ENCODE measurements around a stretch of chr21.

DNA sequence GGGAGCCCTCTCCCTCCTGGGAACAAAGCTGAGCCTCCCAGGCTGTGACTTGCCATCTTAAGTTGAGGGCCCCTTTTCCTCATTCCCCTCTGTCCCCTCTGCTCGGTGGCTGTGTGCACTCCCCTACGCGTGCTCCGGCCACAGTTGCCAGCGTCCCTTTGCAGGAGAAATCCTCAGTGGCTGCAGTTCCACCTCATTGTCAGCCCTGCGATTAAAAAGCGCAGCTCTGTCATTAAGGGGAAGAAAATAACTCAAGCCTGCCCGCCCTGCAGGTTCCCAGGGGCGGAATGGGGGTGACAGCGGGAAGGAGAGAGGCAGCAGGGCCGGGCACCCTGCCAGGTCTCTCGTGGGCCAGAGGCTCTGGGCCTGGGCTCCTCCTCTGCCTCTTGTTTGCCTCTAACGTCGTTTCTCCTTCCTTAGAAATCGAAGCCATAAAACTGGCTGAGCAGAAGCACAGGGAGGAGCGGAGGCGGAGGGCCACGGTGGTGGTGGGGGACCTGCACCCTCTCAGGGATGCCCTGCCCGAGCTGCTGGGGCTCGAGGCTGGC lies 26.9 kb downstream of the SLX9 start:
- PRO-cap, result no peak
CAGE:
- cytosol, long polyA plus RNA, result no peak
- long polyA plus RNA, result no peak
- nucleus, long polyA plus RNA, result no peak

- PRO-cap, result no peak
CAGE:
- cytosol, long polyA plus RNA, result no peak
- long polyA plus RNA, result no peak
- nucleus, long polyA plus RNA, result no peak
Measured at GRCh38 chr21:45033082-45033847, 41.1 kb upstream of the ADARB1 start.

DNA sequence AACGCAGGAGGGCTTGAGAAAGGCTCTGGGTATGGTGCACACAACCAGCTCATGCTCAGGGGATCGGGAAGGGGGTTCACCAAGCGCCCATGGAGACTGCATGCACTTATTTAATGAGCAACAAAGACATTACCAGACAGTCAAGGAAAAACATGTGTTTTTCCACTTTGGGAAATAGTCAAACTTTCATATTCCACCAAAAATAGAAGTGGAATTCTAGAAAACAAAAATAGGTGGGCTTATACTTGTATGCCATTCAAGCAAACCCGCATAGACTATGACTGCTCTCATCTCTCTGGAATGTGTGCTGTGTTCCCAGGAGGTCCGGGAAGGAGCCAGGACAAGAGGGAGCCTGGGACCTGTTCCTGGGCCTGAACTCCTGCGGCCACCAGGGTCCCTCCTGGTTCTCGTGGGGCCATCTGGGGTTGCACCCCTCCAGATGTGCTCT lies 9.9 kb upstream of the ADARB1 start:
- PRO-cap, result no peak
CAGE:
- cytosol, long polyA plus RNA, result no peak
- long polyA plus RNA, result no peak
- nucleus, long polyA plus RNA, result no peak

DNA sequence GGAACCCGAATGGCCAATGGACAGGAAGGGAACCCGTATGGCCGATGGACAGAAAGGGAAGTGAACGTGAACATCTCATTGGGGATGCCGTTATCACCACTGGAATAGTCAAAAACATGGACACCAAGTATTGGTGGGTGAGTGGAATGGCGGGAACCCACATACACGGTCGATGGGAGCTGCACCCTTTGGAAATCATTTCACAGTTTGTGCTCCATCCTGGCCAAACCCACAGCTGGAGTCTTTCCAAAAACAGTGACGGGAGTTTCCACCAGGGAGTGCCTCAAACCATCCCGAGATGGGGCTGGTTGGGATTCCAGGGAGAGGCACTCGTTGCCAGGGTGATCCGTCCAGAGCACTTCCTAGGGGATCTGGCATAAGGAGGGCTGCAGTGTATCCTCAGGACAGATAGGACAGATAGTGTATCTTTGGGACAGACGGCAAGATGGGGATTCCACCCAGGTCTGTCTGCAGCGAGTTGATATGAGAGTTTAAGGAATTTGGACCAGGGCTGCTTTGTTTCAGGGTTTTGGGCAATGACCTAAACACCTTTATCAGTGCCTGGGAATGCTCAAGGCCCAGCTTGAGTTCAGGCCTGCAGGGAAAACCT lies 3.2 kb upstream of the POFUT2 start:
- PRO-cap, result no peak
CAGE:
- cytosol, long polyA plus RNA, result no peak
- long polyA plus RNA, result no peak
- nucleus, long polyA plus RNA, result no peak

GRCh38 chr21:45294116-45295203 lies 6.8 kb upstream of the POFUT2 start:
- PRO-cap, result no peak
CAGE:
- cytosol, long polyA plus RNA, result no peak
- long polyA plus RNA, result no peak
- nucleus, long polyA plus RNA, result no peak

- PRO-cap, result no peak
CAGE:
- cytosol, long polyA plus RNA, result no peak
- long polyA plus RNA, result no peak
- nucleus, long polyA plus RNA, result no peak
Measured at GRCh38 chr21:45295706-45296401, 8.2 kb upstream of the POFUT2 start.

DNA sequence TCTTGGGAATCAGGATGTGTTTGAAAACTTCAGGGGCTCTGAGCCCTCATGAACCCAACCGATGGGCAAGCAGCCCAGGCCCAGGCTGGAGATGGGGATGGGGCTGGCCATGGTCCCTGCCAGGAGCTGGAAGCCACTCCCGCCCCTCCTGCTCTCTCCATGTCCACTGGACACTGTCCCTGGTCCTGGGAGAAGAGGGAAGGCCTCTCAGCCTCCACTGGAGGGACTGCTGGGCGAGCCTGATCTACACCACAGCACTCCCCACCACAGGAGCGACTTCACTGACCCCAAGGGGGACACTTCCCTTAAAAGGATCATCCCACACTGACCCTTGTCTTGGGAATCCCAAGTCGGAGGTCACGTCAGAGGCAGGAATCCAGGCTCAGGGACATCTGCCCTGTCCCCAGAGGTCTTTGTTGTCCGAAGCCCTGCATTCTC lies 16.9 kb upstream of the COL18A1 start:
- PRO-cap, result no peak
CAGE:
- cytosol, long polyA plus RNA, result no peak
- long polyA plus RNA, result no peak
- nucleus, long polyA plus RNA, result no peak

DNA sequence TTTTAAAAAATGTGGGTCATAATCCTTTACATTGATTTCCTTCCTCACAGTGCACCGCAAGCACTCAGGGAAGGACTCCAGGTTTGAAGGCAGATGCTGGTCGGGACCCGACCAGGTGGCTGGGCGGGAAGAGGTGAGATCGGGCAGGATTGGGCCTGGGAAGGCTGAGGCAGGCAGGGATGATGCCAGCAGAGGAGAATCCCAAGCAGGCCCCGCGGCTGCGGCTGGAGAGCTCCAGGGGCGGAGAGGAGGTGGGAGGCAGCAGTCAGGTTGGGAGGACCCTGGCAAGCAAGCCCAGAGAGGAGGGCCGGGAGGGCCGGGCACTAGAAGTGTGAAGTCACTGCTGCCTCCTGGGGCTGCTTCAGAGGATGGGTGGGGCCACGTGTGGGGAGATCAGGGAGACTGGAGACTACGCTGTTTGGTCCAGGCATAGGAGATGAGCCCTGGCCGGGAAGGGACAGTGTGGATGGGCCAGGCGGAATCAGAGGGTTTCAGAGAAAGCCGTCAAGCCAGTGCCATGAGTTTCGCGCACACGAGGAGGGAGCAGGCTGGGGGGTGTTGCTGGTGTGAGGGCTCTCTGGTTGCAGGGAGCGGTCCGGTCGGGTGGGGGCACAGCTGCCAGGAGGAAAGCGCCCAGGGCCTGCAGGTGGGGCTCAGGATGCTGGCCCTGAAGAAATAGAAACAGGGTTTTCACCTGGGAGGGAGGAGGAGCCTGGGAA lies 976 bp upstream of the COL18A1 start:
- PRO-cap, result no peak
CAGE:
- cytosol, long polyA plus RNA, result no peak
- long polyA plus RNA, result no peak
- nucleus, long polyA plus RNA, result no peak

GRCh38 chr21:45420095-45421418 lies 15.6 kb downstream of the COL18A1 start:
- PRO-cap, result no peak
CAGE:
- cytosol, long polyA plus RNA, result no peak
- long polyA plus RNA, result no peak
- nucleus, long polyA plus RNA, result no peak

DNA sequence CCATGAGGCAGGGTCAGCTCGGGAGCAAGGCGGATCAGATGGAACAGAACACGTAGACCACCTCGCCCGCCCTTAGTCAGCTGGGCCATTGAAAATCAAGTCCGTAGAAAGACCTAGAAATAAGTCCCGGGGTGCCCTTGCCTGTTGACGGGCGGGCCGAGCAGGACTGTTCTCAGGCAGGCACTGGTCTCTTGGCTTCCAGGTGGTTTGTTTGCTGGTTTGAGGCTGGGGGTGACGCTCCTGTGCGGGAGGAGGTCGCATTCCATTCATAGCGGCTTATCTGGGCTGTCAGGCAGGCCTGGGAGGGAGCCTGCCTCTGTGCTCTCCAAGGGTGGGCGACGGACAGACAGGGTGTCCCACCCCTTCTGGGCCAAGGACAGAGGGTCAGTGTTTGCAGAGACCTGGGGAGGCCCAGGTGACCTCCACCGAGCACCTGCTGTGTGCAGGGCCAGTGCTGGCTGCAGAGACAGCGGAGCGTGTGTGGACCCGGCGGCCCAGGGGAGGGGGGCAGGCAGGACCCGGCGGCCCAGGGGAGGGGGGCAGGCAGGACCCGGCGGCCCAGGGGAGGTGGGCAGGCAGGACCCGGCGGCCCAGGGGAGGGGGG lies 26.0 kb downstream of the COL18A1 start:
- PRO-cap, result no peak
CAGE:
- cytosol, long polyA plus RNA, result no peak
- long polyA plus RNA, result no peak
- nucleus, long polyA plus RNA, result no peak

- PRO-cap, result no peak
CAGE:
- cytosol, long polyA plus RNA, result no peak
- long polyA plus RNA, result no peak
- nucleus, long polyA plus RNA, result no peak
Measured at GRCh38 chr21:45470841-45472120, 66.3 kb downstream of the COL18A1 start.

- PRO-cap, result no peak
CAGE:
- cytosol, long polyA plus RNA, result no peak
- long polyA plus RNA, result no peak
- nucleus, long polyA plus RNA, result no peak
Measured at GRCh38 chr21:45479731-45480266, 62.4 kb downstream of the SLC19A1 start.

DNA sequence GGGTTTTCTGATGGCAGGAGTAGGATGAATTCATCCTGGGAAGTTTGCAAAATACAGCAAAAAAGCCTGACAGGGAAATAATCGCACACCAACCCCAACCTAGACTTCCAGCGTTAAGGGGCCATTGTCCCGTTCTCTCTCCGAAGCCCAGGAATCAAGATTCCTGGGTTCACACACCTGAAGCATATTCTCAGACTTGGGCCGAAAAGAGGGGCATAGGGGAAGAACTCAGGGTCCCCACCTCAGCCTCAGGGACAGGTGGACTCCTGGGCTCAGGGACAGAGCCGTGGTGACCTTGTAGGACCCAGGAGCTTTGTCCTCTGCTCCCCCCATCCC lies 53.7 kb downstream of the SLC19A1 start:
- PRO-cap, result no peak
CAGE:
- cytosol, long polyA plus RNA, result no peak
- long polyA plus RNA, result no peak
- nucleus, long polyA plus RNA, result no peak

DNA sequence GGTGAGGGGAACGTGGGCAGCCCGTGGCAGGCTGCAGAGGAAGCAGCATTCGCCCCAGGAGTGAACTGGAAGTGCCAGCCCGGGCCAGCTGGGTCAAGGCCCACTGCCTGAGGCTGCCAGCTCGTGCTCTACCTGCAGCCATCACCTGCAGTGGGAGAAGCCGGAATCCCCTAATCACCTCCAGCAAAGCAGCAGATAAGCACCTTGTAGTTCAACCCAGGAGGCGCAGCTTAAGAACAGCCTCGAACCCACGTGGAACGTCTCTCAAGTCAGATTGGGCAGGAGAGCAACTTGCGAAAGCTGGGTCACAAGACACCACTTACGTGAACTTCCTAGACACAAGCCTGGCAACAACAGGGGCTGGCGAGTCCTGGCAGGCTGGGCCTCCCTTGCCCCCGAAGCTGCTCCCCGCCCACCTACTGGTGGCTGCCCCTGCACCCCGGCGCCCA lies 6.6 kb downstream of the SLC19A1 start:
- PRO-cap, result no peak
CAGE:
- cytosol, long polyA plus RNA, result no peak
- long polyA plus RNA, result no peak
- nucleus, long polyA plus RNA, result no peak

DNA sequence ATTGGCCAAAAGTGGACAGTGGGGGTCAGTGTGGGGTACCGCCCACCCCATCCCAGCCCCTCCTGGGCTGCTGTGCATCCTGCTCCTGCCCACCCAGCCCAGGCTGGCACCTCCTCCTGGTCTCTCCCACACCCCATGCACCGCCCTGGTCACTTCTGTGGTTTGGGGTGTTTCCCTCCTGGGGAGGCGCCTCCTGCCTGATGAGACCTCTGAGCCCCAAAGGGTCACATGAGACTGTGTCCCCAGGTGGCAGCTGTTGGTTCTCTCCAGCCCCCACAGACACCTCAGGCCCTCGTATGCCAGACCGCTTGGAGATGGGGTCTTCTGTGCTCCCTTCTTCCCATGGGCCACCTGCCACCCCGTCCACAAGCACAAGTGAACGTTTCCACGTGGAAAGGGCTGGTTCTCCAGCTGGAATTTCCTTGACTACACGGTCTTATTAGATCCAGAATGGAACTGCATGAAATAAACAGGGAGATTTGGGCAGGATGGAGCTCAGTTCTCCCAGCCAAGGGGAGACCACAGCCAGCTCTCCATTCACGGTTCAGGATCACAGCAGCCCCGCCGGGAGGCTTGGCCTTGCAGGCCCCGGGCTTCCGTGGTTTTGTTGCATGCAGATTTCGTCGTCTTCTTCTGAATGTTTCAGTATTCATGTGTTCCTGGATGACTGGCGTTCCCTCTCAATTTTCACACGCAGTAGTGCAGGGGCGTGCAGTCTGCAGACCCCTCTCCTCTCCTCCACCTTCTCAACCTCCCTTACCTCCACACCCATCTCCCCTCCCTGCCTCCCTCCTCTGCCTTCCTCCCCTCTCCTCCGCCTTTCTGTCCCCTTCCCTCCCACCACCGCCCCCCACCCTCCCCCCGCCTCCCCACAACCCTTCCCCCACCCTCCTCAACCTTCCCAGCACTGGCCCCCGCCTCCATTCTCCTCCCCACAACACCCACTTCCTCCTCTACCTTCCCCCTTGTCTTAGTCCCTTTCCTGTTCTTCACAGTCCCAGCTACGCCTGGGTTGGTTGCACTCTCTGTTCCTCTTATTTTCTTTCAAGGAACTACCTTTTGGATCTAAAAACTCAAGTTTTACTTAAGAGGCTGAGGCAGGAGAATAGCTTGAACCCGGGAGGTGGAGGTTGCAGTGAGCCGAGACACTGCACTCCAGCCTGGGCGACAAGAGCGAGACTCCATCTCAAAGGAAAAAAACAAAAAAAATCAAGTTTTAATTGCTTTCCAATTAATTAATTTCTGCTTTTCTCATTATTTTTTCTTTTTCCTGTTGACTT lies 8.3 kb upstream of the SLC19A1 start:
- PRO-cap, result no peak
CAGE:
- cytosol, long polyA plus RNA, result no peak
- long polyA plus RNA, result no peak
- nucleus, long polyA plus RNA, result no peak

DNA sequence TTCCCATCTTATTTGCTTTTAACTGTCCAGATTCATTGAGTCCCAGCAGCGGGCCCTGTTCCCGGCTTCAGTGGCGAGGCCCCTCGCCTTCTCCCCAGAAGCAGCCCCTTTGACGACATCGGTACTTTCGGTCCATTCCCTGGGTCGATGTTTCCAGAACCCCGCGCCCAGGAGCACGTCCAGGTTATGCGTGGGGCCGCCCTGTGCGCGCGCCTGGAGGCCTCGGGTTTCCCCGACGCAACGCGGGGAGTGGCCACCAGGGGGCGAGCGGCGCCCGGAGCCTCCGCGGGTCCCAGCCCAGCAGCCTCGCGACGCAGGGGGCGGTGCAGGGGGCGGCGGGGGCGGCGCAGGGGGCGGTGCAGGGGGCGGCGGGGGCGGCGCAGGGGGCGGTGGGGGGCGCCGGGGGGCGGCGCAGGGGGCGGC lies 12.6 kb upstream of the SLC19A1 start:
- PRO-cap, result no peak
CAGE:
- cytosol, long polyA plus RNA, result no peak
- long polyA plus RNA, result no peak
- nucleus, long polyA plus RNA, result no peak

DNA sequence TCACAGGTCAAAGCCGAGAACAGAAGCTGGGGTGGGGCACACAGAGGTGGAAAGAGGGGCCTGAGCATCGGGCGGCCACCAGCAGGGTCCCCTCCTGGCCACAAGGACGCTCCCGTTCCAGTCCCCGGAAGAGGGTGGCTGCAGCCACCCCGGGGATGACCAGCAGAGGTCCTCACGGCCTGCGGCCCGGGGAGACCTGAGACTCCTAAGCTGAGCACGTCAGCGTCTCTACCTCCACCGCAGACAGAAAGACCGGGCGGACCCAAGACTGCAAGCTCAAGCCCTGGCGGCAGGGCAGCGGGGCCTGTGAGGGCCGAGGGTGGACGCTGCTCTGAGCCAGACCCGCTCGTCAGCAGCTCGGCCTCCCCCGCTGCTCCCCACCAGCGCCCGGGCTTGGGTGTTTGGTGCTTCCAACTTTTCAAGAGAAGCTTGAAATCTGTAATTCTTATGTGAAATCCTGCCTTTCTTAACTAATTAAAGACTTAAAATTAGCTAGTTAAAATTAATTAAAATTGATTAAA lies 13.9 kb upstream of the SLC19A1 start:
- PRO-cap, result no peak
CAGE:
- cytosol, long polyA plus RNA, result no peak
- long polyA plus RNA, result no peak
- nucleus, long polyA plus RNA, result no peak

GRCh38 chr21:45639974-45640513 lies 3.5 kb upstream of the PCBP3 start:
- PRO-cap, result no peak
CAGE:
- cytosol, long polyA plus RNA, result no peak
- long polyA plus RNA, result no peak
- nucleus, long polyA plus RNA, result no peak

DNA sequence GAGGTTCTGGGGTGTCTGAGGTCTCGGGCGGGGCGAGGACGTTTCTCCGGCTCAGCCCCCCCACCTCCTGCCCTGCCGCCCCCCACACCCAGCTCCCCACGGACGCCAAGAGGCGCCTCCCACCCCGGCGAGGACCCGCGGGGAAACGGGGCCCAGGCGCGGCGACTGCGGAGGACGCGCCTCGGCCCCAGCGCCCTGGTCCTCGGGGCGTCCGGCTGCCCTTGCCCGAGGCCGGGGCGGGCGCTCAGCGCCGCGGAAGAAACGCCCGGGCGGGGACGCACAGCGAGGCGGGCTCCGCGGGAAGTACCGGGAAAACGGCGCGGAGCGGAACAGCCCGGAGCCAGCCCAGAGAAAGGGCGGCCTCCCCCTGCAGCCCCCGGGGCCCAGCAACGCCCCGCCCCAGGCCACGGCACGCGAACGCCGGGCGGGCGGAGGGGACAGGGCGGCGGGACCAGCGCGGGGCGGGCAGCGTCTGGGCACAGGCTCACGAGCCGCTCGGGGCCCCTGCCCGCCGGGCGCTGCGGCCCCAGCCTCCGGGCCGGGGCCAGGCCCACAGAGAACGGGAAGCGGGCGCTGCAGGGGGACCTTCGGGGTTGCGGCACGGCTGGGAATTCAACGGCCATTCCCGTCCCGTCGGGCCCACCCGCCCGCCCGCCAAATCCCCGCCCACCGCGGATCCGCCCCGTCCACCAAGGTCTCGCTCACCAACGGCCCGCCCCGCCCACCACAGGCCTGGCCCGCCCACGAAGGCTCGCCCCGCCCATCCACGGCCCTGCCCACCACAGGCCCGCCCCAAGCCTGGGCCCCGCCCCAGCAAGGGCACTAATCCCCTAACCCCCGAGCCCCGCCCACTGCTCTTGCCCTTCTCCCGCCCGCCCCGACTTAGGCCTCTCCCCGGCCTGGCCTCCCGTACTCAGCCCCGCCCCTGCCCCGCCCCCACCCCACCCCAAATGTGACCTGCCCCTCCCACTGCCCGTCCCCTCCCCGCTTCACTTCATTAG lies 899 bp upstream of the PCBP3 start:
- PRO-cap, result no peak
CAGE:
- cytosol, long polyA plus RNA, result no peak
- long polyA plus RNA, result no peak
- nucleus, long polyA plus RNA, result no peak

- PRO-cap, result no peak
CAGE:
- cytosol, long polyA plus RNA, result no peak
- long polyA plus RNA, result no peak
- nucleus, long polyA plus RNA, result no peak
Measured at GRCh38 chr21:45747737-45748140, 104.2 kb downstream of the PCBP3 start.